Omental fat pad (tissue), 4 donors: ENCODE data around the genes YY1, SLC25A29 and BEGAIN.

GRCh38 chr14:100213420-100214602 is 25.1 kb upstream of the YY1 start:
- PRO-cap: no peak
- RAMPAGE, long total RNA, 4 experiments: start-site peak on the minus strand in 2 of 4 experiments, at chr14:100214511-100214593 at its widest, 9 to 17 reads per replicate

DNA sequence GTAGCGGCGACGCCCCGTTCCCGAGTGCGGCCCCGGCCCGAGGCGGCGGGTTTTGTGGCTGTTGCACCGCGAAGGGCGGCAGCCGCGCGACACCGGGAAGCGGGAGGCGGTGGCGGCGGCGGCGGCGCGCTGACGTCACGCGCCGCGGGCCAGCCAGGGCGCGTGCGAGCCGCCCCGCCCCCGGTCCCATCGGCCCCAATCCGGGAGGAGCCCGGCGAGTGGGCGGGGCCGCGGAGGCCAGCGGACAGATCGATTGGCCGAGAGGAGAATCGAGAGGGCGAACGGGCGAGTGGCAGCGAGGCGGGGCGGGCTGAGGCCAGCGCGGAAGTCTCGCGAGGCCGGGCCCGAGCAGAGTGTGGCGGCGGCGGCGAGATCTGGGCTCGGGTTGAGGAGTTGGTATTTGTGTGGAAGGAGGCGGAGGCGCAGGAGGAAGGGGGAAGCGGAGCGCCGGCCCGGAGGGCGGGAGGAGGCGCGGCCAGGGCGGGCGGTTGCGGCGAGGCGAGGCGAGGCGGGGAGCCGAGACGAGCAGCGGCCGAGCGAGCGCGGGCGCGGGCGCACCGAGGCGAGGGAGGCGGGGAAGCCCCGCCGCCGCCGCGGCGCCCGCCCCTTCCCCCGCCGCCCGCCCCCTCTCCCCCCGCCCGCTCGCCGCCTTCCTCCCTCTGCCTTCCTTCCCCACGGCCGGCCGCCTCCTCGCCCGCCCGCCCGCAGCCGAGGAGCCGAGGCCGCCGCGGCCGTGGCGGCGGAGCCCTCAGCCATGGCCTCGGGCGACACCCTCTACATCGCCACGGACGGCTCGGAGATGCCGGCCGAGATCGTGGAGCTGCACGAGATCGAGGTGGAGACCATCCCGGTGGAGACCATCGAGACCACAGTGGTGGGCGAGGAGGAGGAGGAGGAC is at the start of gene YY1:
TSS of gene YY1 (plus strand) at position 654 of the 898 bp plus-strand sequence.
- PRO-cap: bidirectional peak, plus-strand start at position 335 of the sequence, minus-strand start at position 26 of the sequence; unidirectional peak, plus-strand start at position 399 of the sequence
- RAMPAGE, long total RNA, 4 experiments: start-site peak on the minus strand in 2 of 4 experiments, centred at positions 82 to 94 of the sequence, 7 to 8 reads per replicate

DNA sequence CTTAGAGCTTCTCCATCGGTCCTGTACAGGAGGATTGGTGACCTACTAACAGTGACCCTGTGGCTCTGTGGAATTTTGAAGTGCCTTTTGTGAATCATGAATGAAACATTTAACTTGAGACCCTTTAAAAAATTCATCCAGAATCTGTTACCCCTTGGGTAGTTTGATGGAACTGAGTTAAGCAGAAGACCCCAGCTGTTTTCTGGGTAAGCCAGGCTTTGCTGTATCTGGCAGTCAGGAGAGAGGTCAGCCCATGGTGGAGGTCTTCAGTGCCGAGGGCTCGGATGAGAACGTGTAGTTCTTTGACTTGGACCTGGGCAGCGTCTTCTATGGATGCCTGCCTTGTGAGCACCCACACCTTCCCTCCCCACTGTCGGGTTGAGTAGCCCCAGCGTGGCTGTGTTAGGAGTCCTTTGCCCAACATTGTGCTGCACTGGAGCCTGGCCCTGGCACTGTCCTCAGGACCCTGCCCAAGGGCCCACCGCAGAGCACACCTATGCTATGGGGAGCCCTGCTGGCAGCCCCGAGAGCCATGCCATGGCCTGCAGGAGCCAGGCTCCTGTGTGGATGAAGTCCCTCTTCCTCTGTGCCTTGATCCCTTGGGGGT is 26.8 kb downstream of the SLC25A29 start:
- PRO-cap: no peak
- RAMPAGE, long total RNA, 4 experiments: no peak in any of the 4 experiments

DNA sequence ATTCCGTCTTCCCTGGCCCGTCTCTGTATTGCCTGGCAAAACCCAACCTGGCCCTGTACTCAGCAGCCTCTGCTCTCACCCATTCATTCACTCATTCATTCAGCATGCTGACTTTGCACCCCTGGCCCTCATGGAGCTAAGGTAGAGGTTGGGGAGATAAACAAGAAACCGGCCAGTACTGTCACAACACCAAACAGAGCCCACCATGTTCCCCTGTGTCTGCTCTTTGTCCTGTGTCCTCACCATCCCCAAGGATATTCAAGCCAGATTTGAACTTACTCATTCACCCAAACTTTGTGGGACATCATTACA is 20.2 kb downstream of the SLC25A29 start:
- PRO-cap: no peak
- RAMPAGE, long total RNA, 4 experiments: no peak in any of the 4 experiments

- PRO-cap: no peak
- RAMPAGE, long total RNA, 4 experiments: no peak in any of the 4 experiments
Observed at GRCh38 chr14:100293991-100294580, 12.2 kb downstream of the SLC25A29 start.

DNA sequence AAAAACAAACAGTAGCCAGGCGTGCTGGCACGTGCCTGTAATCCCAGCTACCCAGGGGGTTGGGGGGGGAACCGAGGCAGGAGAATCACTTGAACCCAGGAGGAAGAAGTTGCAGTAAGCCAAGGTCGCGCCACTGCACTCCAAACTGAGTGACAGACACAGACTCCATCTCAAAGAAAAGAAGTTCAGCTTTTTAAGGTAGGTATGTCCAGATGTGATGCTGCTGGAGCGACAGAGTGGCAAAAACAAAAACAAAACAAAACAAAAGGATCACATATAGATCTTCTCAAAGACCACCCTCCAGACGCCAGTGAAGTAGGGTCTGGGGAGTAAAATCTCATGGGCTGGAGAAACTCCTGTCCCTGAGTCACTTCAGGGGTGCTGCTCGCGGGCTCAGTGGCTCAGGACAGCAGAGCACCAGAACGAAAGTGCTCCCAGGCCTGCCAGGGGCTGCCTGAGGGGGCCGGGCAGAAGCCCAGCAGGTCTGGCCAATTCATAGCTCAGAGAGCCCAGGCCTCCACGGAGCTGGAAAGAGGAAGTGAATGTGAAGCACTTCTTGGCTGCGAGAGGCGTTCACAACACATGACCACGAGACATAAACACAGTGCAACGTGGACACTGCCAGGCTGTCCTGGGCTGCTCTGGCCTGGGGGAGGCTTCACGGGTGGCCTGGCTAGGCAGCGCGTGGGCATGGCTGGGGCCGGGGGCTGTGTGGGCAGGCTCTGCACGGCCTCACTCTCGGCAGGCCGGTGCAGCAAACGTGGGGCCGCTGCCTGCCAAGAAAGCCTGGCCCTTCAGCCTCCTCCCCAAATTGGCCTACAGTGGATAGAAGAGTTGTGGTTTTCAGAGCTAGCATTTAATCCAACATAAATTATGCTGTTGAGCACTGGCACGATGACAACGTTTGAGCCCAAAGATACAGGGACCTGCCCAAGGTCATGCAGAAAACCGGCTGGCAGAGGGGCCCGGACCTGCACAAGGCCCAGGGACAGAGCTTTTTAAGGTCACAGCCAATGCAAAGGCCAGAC is 9.0 kb downstream of the SLC25A29 start:
- PRO-cap: no peak
- RAMPAGE, long total RNA, 4 experiments: no peak in any of the 4 experiments

- PRO-cap: bidirectional peak, plus-strand start at chr14:100306673, minus-strand start at chr14:100306441
- RAMPAGE, long total RNA, 4 experiments: no peak in any of the 4 experiments
Observed at GRCh38 chr14:100306219-100306788, at the start of gene SLC25A29. Gene SLC25A29 (minus strand): TSS chr14:100306444.

- PRO-cap: no peak
- RAMPAGE, long total RNA, 4 experiments: no peak in any of the 4 experiments
Observed at GRCh38 chr14:100324956-100325817, 2.0 kb downstream of the SLC25A47 start.

DNA sequence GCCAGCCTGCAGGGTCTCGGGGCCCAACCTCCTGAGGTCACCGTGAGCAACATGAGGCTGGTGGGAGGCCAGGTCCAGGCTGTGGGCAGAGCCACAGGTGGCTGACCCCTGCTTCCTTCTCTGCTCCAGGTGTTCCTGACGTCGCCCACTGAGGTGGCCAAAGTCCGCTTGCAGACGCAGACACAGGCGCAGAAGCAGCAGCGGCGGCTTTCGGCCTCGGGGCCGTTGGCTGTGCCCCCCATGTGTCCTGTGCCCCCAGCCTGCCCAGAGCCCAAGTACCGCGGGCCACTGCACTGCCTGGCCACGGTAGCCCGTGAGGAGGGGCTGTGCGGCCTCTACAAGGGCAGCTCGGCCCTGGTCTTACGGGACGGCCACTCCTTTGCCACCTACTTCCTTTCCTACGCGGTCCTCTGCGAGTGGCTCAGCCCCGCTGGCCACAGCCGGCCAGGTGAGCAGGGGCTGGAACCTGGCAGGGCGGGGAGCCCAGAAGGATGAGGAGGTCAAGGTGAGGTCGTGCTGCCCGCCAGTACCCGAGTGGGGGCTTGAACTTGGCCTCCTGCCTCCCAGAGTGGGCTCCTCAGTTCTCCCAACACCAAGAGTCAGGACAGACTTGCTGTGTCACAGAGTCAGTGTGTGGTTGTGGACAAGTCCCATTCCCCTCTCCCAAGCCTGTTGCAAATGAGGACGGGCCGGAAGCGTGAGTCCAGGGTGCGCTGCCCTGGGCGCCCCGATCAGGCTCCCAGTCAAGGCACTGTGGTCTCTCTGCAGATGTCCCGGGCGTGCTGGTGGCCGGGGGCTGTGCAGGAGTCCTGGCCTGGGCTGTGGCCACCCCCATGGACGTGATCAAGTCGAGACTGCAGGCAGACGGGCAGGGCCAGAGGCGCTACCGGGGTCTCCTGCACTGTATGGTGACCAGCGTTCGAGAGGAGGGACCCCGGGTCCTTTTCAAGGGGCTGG is 5.7 kb downstream of the SLC25A47 start:
- PRO-cap: no peak
- RAMPAGE, long total RNA, 4 experiments: no peak in any of the 4 experiments

DNA sequence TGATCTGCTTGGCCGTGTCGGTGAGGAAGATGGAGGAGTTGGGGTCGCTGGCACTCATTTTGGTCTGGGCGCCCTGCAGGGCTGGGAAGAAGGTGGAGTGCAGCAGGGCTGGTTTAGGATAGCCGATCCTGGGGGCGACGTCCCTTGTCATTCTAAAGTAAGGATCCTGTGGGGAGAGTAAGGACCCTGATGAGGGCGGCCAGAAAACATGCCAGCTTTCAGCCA is 19.2 kb downstream of the SLC25A47 start:
- PRO-cap: no peak
- RAMPAGE, long total RNA, 4 experiments: no peak in any of the 4 experiments

- PRO-cap: no peak
- RAMPAGE, long total RNA, 4 experiments: no peak in any of the 4 experiments
Observed at GRCh38 chr14:100417319-100418133, 41.2 kb downstream of the WDR25 start.

DNA sequence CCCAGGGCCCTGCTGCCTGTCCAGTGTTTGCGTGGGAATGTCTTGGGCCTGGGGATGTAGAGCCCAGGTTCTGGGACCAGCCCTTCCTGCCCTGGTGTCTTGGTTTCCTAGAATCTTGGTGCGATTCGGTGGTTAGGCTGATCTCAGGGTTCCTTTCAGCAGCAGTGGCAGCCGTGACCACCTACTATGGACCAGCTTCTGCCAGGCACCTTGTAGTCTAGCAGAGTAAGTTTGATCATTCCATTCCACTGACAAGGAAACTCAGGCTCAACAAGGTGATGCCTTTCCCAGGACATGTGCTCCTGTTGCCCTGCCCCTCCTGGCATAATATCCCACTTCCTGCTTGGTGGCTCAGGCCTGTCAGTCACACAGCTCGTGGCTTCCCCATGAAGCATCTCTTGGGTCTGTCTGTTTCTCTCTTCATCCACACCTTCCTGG is 48.3 kb downstream of the WDR25 start:
- PRO-cap: no peak
- RAMPAGE, long total RNA, 4 experiments: no peak in any of the 4 experiments

GRCh38 chr14:100471777-100472322 is 95.6 kb downstream of the WDR25 start:
- PRO-cap: no peak
- RAMPAGE, long total RNA, 4 experiments: no peak in any of the 4 experiments

DNA sequence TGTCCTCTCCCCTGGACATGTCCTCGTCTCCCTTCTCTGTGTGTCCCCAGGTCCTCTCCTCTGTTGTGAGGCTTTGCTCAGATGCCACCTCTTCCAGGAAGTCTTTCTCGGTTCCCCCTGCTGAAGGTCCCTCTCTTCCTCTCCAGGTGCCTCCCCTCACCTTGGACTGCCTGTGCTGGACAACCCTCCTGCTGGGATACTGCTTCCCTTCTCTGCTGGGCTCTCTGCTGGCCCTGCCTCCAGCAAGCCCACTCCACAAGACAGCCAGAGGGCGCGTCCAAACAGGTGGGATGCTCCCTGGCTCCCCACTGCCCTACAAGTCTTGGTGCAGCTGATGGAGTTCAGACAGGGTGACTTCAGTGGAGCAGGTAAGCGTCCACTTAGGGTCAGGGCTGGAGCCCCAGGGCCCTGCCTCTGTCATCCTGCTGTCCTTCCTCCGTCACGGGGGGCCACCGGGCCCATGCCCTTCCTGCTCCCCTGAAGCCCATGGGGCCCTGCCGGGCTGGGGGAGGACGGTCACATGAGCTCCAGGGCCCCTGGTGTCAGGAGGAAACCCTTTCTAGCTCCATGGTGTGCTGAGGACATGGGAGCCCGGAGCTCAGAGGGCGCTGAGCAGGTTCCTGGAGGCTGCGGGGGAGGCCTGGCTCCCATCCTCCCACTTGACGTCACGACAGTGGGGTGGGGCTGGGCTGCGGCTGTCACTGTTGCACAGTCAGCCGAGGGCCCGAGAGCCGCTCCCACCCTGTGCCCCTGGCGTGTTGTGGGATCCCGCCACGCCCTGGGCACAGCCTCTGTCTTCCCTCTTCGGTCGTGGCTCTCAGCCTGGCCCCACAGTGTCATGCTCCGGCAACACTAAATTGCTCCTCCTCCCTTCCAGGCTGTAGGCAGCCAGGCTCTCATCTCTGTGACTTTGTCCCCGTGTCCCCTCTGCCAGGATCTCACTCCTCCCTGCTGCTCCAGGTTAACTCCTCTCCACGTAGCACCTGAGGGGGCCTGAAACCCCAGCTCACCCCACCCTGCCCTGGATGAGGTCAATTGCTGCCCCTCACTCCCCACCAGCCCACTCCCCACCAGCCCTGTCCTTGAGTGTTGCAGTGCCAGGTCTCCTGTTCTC is 33.3 kb downstream of the BEGAIN start:
- PRO-cap: no peak
- RAMPAGE, long total RNA, 4 experiments: no peak in any of the 4 experiments

DNA sequence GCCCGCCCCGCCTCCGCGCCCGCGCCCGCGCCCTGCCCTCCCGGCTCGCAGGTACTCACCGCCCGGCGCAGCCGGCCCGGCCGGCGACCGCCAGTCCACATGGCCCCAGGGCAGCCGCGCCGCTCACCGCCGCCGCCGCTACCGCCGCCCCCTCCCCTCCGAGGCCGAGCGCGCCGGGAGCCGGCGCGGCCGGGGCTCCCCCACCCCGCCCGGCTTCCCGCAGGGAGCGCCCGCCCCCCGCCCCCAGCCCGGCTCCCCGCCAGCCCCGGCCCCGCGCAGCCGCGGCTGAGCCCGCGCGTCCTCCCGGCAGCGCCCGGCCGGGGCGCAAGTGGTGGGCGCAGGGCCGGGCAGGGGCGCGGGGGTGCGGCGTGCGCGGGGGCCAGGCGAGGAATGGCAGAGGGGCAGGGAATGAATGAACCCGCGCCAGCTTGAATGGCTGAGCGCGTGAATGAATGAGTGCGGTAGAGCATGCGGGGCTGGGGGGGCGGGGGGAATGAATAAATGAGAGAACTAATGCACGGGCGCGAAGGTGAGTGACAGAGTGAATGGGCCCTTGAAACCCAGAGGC is at the start of gene BEGAIN:
TSS of gene BEGAIN (minus strand) at position 228 of the 568 bp plus-strand sequence.
- PRO-cap: no peak
- RAMPAGE, long total RNA, 4 experiments: no peak in any of the 4 experiments

DNA sequence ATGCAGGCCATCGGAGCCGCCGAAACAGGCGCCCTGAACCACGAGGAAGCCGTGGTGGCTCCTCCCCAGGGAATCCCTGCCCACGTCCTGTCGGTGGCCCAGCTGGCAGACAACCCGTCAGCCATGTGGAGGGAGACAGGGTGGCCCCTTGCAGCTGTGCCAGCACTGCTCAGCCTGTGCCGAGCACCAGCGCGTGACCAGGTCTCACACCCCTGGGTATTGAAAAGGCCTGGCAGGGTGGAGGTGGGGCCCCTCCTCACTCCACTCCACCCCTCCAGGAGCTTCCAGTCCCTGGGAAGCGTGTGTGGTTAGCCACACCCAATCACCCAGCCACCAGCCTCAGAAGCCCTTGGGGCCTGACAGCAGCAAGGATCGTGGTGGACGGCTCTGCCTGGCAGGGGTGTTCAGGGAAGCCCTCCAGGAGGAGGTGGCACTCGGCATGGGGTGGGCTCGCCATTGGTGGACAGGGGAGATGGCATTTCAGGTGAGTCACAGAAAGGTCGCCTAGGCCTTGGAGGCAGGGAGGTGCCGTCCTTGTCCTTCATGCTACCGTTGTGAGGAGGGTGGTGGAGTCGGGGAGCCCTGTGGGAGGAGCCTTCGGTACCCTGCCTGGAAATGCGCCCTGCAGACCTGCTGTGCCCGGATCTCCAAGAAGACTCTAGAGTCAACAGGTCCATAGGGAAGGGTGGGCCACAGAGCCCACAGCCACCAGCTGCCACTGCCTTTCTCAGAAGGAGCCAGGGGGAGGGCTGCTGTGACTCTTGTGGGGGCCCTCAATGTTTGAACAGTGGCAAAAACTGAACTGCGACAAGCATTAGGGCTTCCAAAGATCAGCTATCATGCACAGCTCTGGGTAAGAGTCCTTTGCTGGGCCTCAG is 12.2 kb upstream of the DLK1 start:
- PRO-cap: no peak
- RAMPAGE, long total RNA, 4 experiments: no peak in any of the 4 experiments

DNA sequence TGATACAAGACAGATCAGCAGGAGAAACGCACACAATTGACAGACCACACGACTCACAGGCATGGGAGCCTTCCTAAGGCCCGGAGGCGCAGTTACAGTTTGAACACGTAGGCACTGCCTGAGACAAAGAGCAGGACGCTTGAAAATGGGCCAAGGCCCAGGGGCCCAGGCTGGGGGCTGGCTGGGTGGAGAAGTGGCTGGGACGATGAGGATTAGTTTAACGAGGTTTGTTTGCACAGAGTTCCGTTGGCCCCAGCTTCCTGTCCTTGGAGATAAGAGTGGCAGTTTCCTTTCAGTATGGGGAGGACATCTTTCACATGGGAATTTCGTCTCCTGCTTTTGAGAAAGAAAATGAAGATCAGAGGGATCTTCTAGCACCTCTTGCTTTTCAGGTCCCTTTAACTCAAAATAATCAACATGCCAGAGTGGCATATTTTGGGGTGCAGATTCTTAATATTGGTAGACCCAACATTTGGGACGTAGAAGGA is 44.5 kb downstream of the DLK1 start:
- PRO-cap: no peak
- RAMPAGE, long total RNA, 4 experiments: no peak in any of the 4 experiments

DNA sequence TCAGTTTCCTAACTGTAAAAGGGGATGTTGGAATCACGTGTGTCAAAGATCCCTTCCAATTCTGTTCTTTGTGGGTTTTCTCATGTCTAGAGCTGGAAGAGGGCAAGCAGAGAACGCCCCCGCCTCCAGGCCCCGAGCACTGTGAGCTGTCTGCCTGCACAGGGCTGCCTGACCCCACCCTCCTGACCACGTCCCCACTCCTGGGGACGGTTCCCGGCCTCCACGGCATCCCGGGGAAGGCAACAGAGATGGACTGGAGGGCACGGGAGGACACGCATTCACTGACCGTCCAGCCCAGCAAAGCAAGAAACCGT is 287.7 kb upstream of the PPP2R5C start:
- PRO-cap: no peak
- RAMPAGE, long total RNA, 4 experiments: no peak in any of the 4 experiments

GRCh38 chr14:101507033-101507589 is 254.4 kb upstream of the PPP2R5C start:
- PRO-cap: no peak
- RAMPAGE, long total RNA, 4 experiments: no peak in any of the 4 experiments

- PRO-cap: no peak
- RAMPAGE, long total RNA, 4 experiments: no peak in any of the 4 experiments
Observed at GRCh38 chr14:101518651-101519295, 242.7 kb upstream of the PPP2R5C start.